Cerebral cortex (tissue), 2 donors: Measurements from ENCODE around the gene NOL11.

DNA sequence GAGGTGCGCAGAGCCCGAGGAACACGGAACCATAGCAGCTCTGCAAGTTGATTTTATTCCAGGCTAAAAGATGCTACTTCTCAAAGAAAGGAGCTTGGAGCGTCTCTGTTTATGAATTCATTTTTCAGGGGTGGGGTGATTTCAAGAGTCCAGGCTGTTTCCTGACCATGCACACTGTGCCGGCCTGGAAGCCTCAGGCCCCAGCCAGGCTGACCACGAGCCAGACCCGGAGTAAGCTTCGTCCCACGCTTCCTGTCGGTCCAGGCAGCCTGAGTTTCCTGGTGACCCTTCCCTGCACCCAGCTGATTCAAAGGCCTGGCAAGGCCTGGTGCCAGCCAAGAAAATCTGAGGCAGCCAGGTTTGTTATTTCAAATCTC lies 62.1 kb upstream of the SMURF2 start:
- PRO-cap, 2 experiments, result no peak in any of the 2 experiments

- PRO-cap, 2 experiments, result peak in 1 of 2 experiments; most common plus-strand start chr17:64837348 (in 1); most common minus-strand start chr17:64837158 (in 1)
These were observed 82.4 kb downstream of the LRRC37A3 start for GRCh38 chr17:64836362-64837739.

- PRO-cap, 2 experiments, result peak in 2 of 2 experiments; most common plus-strand start chr17:64975721 (in 2); most common minus-strand start chr17:64975458 (in 1)
These were observed 55.9 kb upstream of the LRRC37A3 start for GRCh38 chr17:64974892-64975898.

- PRO-cap, 2 experiments, result no peak in any of the 2 experiments
These were observed 68.0 kb downstream of the GNA13 start for GRCh38 chr17:64988397-64989112.

GRCh38 chr17:64998459-64998795 lies 58.1 kb downstream of the GNA13 start:
- PRO-cap, 2 experiments, result no peak in any of the 2 experiments

DNA sequence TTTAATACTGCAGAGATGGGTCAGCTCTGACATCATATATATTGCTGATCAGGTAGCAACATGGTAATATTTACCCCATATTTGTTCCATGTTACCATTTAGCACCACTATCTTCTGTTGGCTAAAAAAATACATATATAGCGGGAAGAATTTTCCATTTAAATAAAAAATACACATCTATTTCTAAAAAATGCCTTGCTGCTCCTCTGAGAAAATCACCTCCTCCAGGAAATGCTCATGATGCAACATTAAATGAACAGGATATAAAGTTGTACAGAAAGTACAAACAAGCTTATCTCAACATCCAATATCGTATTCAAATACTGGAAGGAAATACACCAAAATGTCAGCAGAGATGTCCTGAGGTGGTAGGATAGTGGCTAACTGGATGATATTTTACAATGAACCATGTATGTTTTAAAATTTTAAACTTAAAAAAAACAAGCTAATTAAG lies 21.4 kb downstream of the GNA13 start:
- PRO-cap, 2 experiments, result peak in 1 of 2 experiments; most common plus-strand start position 341 of the sequence (in 1)

DNA sequence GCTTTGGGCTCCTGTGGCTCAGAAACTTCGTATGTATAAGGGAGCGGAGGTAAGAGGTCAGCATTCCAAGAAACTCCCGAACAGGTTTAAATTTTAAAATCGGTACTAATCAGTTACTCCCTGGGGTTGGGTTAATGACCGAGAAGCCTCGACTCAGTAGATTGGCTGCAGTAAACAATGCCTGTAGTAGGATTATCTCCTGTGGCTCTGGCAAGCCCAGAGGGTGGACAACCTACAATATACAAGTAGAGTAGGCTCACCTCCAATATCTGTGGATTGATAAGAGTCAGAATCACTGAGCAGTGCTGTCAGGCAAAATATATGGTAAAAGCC lies 1.6 kb upstream of the GNA13 start:
- PRO-cap, 2 experiments, result no peak in any of the 2 experiments

GRCh38 chr17:65173263-65173843 lies 36.2 kb downstream of the RGS9 start:
- PRO-cap, 2 experiments, result no peak in any of the 2 experiments

DNA sequence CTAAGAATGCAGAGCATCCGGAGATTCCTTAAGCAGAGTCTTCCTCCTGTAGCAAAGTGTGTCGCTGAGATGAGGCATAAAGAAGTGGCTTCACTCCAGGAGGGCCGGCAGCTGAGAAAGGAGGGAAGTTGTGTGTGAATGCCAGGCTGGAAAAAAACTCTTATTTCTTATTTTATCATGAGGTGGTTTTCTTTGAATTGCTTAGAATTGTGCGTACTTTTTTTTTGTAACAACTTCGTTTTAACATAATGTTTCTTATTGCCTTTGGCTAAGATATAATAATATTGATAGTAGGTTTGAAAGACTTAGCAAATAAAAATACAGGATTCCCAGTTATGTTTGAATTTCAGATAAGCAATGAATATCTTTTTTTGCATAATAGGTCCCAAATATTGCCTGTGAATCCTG lies 46.8 kb downstream of the RGS9 start:
- PRO-cap, 2 experiments, result no peak in any of the 2 experiments

- PRO-cap, 2 experiments, result no peak in any of the 2 experiments
These were observed 73.2 kb upstream of the AXIN2 start for GRCh38 chr17:65634711-65635004.

- PRO-cap, 2 experiments, result no peak in any of the 2 experiments
These were observed 1.7 kb upstream of the APOH start for GRCh38 chr17:66230889-66231387.

DNA sequence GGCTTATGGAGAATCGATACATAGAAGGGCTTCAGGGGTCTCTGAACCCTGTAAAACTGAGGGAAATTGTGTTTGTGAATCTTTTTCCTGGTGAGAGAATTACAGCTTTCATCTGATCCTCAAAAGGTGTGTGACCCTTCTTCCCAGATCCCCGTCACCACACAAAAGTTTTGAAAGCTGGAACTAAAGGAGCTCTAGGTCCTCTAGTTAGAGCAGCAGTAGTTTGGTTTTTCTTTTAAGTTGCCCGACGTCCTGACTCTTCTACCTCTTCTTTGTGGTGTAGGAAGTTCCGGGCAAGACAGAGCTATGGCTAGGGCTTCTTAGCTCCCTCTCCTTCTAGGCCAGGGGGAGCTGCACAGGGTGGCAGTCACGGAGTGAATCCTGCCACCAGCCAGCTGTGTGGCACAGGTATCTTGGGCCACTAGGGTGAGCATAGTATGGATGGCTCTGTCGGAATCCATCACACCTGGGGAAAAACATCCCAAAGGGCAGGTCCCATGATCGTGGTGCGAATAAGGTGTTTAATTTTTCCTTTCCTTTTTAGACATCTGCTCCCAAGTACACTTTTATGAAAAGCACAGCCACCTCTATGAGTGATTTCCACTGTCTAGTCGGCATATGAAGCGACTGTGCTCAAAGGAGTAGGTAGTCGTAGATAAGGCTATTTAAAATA lies 1.9 kb downstream of the PRKCA start:
- PRO-cap, 2 experiments, result no peak in any of the 2 experiments

- PRO-cap, 2 experiments, result no peak in any of the 2 experiments
These were observed 26.8 kb downstream of the PRKCA start for GRCh38 chr17:66329205-66329669.

DNA sequence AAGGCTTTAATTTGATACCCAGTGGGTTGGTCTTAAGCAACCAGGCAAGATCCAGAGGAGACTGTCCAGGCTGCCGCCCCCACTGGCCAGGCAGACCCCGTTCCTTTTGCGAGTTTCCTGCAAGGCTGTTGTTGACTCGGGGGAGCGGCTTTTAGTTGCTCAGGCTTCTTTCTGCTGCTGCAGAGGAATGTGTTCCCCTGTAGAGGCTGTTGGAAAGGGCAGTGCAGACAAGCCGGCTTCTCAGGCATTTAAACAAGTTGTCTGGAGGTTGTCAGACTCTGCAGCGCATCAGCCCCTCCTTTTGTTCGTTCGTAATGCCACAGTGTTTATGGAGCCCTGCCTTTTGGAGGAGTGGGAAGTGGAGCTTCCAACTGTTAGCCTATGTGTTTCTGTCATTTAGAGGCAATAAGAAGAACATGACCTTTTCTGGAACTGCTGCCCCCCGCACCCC lies 231.2 kb downstream of the PRKCA start:
- PRO-cap, 2 experiments, result no peak in any of the 2 experiments

- PRO-cap, 2 experiments, result peak in 1 of 2 experiments; most common plus-strand start chr17:66540516 (in 1); most common minus-strand start chr17:66540187 (in 1)
These were observed 237.7 kb downstream of the PRKCA start for GRCh38 chr17:66539865-66540815.

- PRO-cap, 2 experiments, result no peak in any of the 2 experiments
These were observed 264.9 kb downstream of the PRKCA start for GRCh38 chr17:66567009-66568014.

- PRO-cap, 2 experiments, result no peak in any of the 2 experiments
These were observed 31.9 kb downstream of the CACNG1 start for GRCh38 chr17:67075913-67076988.

- PRO-cap, 2 experiments, result no peak in any of the 2 experiments
These were observed 23.1 kb downstream of the PITPNC1 start for GRCh38 chr17:67400140-67400668.

DNA sequence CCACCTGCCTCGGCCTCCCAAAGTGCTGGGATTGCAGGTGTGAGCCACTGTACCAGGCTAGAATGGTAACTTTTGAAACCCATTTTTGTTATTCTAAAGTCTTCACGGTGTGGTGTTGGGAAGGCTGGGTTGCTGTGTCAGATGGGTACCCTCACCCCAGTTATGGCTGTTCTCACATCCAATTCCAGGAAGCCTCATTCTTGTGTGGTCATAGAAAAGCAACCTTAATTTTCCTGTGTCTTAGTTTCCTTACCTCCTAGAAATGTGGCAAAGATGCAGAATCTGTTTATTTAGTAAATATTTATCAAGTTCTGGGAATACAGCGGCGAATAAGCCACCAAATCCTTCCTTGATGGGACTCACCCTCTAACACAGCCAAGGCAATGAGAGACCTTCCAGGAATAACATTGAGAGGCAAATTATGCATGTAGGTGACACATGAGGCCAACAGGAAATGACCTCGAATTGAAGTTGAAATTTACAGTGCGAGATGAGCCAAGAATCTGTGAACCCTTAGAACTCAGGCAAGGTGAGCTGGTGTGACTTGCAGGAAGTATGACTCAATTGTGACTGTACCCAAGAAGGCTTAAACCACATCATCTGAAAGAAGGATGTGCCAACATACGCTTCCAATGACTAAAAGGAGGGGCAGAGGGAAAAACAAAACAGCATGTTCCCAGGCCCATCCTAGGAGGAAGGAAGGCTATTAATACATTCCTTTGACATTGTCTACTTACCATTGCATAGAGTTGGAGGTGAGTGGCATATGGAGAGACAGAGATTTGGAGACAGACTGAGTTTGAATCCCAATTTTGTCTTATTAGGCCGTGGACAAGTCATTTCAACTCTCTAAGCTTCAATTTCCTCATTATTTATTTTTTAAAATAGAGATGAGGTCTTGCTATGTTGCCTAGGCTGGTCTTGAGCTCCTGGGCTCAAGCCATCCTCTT lies 44.7 kb downstream of the PITPNC1 start:
- PRO-cap, 2 experiments, result peak in 1 of 2 experiments; most common plus-strand start position 746 of the sequence (in 1); most common minus-strand start position 385 of the sequence (in 1)

- PRO-cap, 2 experiments, result peak in 1 of 2 experiments; most common plus-strand start chr17:67717945 (in 1); most common minus-strand start chr17:67717671 (in 1)
These were observed at the start of gene NOL11 for GRCh38 chr17:67717553-67718074. NOL11 (plus strand) TSS chr17:67717936.